SK-N-DZ (cell line): ENCODE measurements around a stretch of chr12.

DNA sequence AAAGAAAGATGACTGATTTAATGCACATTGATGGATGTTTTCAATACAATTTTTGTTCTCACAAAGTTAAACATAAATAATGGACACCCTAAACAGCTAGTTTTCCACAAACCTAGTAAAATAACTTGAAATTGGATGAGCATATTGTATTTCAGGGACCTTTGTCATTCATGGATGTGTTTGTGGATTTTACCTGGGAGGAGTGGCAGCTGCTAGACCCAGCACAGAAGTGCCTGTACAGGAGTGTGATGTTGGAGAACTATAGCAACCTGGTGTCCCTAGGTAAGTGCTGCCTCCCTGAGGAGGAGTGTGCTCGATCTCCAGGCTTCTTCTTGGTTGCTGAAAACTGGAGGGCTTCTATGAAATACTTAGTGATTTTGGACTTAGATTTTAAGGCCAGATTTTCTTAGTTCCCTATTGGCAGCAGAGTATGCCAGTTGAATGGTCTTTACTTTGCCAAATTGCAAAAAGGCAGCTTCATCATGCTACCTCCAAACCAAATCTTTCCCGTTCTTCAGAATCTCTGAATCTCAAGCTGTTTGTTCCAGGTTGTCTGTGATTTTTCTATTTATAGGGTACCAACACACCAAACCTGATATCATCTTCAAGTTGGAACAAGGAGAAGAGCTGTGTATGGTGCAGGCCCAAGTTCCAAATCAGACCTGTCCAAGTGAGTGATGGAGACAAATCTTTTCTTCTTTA lies 10.2 kb downstream of the ZNF268 start:
RAMPAGE:
- cytosol, long total RNA: no peak
- nucleus, long total RNA: no peak